Endodermal cell (in vitro differentiated cells): ENCODE measurements around a stretch of chr17.

DNA sequence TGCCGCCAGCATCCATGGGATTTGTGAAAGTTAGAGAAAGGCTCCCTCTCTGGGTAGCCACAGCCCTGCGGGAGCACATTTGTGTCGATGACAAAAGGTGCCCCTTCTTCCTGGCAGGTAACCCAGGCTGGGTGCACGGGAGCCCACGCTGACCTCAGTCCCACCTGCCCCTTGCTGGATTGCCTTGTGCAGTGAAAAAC, 56.3 kb downstream of the MGAT5B start:
- PRO-cap, result no peak

DNA sequence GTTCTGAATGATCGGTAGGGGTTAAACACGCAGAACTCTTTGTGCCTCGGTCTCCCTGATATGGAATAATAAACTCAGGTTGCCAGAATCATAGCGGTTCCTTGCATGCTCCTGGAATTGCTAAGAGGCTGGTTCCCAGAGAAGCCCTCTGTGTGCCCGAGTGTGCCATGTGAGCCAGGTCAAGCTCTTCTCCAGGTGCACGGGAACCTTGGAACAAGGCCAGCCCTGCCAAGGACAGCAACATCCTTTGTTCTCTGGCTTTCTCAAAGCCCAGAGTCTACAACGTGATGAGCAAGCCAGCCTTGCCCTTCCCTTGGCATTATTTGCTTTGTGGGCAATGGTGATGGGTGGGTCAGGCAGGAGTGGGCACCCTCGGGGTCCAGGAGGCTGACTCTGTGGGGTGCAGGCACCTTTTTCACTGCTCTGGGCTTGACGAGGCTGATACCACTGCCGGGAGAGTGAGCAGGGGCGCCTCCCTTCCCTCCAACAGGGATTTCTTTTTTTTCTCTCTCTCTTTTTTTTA, 14.2 kb upstream of the SEC14L1 start:
- PRO-cap, result no peak

GRCh38 chr17:77207548-77208298, 67.0 kb downstream of the SEC14L1 start:
- PRO-cap, result no peak

GRCh38 chr17:77210101-77210797, 69.5 kb downstream of the SEC14L1 start:
- PRO-cap, result no peak

GRCh38 chr17:77218779-77219309, 62.5 kb upstream of the SEPTIN9 start:
- PRO-cap, result no peak

DNA sequence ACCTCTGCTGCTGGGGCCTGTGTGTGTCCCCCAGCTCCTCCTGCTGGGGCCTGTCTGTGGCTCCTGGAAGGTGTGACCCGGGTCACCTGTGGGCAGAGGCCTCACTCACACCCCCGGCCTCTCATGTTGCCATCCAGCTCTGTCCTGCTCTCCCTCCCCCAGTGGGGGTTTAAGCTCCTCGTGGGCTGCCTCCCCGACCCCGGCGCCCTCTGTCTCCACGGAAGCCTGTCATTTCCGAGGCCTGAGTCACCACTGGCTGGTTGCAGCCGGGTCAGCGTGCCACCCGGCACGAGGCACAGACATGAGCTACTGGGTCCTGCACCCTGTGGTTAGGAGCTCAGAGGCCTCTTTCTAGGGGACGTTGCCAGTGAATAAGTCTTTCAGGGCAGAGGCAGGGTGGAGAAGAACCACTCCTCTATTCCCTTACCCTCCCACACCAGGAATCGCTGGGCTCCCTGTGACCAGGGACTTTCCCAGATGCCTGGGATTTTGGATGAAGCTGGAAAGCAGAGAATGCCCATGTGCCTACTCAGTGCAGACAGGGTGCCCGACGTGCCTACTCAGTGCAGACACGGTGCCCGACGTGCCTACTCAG, 25.9 kb upstream of the SEPTIN9 start:
- PRO-cap, result no peak

DNA sequence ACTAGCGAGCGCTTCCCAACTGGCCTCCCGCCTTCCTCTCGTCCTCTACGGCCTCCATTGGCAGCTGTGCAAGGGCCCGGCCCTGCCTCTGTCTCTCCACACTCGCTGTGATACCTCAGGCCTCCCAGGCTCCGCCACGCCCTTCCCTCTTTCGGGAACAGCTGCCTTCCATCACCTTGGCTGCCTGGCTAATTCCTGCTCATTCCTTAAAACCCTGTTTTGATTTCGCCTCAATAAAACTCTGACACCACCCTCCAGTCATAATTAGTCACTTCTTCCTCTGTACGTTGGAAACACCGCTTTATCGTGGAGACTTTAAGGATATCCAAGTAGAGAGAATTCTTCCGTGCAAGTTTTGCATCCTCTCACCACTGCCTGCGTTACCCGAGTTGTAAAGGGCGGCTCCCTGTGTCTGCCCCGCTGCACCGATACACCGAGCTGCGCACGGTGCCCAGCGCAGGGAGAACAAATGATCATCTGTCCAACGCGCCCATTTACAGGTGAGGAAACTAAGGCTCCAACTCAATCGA, 927 bp upstream of the SEPTIN9 start:
- PRO-cap, result no peak

DNA sequence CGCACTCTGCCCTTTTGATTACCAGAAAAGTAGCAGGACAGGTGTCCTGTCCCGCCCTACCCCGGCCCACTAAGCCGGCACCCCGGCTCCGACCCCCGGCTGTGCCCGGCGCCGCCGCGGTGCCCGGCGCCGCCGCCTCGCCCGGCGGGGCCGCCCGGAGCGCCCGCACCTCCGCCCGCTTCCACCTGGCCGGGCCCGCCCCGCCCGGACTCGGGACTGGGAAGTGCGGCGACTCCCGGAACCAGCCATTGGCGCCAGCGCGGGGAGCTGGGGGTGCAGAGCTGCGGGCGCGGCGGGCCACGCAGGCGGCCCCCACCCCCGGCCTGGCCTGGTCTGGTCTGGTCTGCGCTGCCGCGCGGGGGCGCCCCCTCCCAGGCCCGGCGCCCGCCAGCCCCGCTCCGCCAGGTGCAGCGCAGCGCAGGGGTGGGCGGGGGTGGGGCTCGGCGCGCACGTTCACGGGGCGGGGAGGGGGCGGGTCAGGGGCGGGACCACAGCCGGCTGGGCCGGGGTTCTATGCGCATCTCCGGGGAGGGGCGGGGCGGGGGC, 389 bp upstream of the SEPTIN9 start:
- PRO-cap, result bidirectional peak, plus-strand start at position 248 of the sequence, minus-strand start at position 212 of the sequence; bidirectional peak, plus-strand start outside the sequence, minus-strand start at position 308 of the sequence

DNA sequence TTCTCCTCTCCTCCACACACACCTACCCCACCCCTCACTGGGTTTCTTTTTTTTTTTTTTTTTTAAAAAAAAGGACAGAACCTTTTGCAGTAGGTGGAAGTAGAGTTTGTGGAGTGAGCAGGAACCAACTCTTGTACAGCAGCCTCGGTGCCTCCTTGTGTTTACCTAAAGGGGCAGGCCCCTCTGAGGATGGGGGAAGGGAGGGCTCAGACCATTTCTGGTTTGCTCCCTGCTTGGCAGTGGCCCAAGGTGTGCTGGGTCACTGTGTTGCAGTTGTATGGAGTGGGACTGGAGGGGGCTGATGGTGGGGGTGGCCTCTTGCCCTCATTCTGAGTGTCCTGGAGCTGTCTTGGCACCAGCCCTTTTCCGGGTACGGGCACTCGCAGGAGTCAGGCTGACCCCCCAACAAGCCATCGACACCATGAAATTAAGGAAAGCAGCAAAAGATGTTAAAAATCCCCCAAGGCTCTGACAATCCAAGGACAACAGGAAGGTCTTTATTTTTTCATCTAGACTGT, 1.9 kb downstream of the SEPTIN9 start:
- PRO-cap, result no peak

DNA sequence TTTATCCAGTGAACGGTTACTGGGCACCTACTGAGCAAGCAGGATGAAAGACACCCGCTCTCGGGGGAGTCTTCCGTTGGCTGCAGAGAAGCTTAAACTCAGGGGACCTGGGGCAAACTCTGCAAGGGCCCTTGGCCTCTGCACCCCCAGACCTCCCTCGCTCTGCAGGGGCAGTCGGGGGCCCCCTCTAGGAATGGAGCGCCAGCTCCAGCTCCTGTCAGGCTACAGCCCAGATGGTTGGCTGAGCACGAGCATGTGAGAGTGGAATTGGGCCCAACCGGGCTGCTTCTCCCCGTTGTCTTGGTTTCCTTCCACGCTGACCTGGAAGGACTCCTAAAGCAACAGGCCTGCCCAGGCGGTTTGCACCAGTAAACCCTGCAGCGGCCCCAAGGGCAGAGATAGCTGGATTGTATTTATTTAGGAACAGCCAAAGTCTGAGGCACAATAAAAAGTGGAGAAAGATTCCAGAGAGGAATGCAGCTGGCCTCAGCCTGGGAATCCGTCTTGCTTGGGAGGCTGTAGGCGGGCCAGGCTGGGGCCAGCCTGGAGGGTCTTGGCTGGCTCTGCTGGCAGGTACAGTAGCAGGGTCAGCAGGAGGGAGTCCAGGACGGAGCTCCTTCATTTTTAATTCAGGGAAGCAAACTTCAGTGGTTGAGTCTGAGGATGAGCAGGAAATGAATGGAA, 31.9 kb downstream of the SEPTIN9 start:
- PRO-cap, result no peak

DNA sequence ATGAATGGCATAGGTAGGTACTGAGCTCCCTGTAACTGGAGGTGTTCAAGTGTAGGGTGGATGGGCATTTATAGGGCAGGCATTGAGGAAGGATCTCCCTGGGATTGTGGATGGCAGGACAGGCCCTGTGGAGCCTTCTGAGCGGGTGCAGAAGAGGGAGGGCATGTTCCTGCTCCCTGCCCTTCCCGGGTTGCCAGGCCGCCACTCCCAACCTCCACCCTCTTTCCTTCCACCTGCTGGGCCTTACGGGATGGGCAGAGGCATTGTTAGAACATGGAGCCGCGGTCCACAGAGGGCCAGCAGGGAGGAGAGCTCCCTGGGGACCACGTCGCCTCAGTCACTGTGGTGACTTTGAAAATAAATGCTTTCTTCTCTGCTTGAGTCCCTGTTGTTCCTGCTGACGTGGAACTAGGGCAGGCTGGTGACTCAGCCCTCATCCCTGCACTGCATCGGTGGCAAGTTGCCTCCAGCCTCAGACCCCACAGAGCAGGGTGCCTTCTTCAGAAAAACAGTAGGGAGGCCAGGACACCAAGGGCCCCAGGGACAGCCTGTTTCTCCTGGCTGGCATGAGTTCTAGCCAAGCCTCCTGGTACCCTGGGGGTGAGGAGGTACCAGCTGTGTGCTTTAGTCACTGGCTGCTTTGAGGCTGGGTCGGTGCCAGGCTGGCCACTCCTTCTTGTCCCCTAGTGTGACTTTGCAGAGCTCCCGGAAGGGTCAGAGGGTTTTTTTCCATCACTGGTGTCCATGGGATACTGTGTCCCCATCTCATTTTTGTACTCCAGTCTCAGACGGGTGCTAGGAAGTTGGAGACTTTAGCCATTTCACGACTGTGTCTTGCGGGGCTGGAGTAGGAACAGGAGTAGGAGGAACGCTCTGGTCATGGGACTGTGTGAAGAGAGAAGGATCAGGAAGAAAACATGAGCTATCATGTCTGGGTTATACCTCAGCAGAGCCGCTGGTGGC, 84.5 kb downstream of the SEPTIN9 start:
- PRO-cap, result no peak

GRCh38 chr17:77371895-77372354, 90.6 kb downstream of the SEPTIN9 start:
- PRO-cap, result no peak

- PRO-cap, result no peak
Measured at GRCh38 chr17:77400137-77400847, 119.0 kb downstream of the SEPTIN9 start.

GRCh38 chr17:77417398-77418367, 136.4 kb downstream of the SEPTIN9 start:
- PRO-cap, result no peak

DNA sequence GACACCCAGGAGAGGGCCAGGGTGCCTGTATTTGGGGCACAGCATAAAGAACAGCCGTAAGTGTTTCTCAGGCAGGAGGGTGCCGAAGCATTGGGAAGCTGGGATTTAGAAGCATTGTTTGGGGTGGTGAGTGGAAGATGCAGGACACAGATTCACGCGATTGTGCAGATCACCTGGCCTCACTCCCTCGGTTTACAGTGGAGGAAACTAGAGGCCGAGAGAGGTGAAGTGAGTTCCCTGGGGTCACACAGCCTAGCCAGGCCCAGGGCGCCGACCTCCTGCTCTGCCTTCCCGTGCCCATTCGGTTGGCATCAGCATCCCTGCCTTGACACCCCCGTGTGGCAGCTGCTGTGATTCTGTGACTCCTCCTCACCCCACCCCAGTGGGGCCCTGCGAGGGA, 155.5 kb downstream of the SEPTIN9 start:
- PRO-cap, result no peak

DNA sequence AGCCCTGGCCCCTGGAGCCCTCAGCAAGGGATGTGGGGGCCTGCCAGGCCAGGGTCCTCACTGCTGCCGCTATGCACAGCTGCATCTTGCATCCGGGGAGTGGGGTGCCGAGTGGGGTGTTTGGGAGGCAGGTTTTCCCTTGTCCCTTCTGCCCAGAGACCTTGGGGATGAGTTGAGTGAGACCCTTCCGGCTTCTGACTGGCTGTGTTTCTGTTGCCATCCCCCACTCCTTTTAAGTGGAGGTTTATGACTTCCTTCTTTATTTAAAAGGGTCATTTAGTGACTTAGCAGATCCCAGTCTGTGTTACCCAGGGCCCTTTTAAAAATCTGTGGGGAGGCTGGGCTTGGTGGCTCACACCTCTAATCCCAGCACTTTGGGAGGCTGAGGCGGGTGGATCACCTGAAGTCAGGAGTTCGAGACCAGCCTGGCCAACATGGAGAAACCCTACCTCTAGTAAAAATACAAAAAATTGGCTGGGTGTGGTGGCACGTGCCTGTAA, 179.4 kb downstream of the SEPTIN9 start:
- PRO-cap, result no peak

DNA sequence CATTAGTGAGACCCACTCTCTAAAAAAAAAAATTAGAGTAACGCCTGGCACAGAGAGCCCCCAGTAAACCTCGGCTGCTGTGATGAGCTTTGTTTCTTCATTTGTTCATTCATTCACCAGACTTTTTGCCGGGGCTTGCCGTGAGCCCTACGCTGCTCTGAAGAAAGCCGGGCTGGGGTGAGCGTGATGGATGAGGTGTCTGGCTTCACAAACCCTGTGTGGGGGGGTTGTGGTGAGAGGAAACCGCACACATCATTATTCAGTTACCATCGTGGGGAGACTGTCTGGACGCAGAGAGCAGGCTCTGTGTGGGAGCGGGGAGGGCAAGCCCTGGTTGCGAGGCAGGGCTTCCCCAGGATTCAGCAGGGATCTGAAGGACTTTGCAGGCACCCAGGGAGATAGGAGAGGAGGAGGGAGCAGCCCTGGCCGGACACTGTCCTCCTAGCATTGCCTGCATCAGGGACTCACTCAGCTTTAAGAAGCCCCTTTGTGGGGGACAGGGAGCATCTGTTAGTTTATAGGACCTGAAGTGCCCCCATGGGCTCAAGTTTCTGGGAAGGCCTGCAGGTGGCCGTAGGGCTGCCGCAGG, 193.8 kb downstream of the SEPTIN9 start:
- PRO-cap, result no peak

DNA sequence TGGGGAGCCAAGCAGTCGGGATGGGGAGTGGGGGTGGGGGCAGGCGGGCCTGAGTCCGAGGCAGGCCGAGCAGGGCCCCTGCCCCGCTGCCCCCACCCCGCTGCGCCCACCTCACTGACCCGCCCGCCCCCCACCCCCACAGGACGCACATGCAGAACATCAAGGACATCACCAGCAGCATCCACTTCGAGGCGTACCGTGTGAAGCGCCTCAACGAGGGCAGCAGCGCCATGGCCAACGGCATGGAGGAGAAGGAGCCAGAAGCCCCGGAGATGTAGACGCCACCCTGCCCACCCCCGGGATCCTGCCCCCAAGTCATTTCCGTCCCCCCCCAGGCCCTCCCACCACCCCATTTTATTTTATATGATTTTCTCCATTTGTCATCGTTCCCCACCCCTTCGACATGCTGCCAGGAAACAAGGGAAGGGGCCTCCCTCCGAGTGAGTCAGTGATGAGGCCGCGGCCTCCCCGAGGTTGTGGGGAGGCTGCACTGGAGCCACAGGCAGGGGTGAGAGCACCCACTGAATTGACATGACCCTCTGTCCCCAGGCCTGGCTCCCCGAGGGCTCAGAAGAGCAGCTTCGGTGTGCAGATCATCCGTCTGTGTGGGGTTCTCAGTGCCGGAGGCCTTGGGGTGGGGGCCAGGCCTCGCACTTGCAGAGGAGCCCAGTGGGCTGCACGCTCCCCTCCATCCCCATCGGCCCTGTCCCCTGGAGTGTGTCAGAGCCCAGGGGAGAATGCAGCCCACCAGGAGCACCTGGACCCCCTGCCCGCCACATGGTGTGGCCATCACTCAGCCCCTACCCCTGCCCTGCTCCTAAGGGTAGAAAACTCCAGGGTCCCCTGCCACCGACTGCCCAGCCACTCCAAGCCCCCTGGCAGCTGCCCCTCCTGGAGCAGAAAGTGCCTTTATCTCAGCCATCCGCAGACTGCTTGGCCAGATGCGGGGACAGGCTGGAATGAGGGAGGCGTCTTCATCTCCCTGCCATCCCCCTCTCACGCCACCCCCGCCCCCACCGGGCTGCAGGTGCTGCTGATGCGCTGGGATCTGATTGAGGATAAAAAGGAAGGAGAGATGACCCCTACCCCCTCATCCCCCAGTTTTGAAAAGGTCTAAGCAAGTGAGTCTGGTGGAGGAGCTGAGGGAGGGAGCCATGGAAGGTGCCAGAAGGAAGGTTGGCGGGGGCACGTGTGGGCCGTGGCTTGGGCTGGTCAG, 217.5 kb downstream of the SEPTIN9 start:
- PRO-cap, result no peak

GRCh38 chr17:77738779-77739261, 219.7 kb upstream of the TNRC6C start:
- PRO-cap, result no peak

- PRO-cap, result bidirectional peak, plus-strand start at chr17:77958703, minus-strand start at chr17:77958442
Measured at GRCh38 chr17:77958352-77958548, 253 bp upstream of the TNRC6C start.